ENCODE measurements around a stretch of chr20.

DNA sequence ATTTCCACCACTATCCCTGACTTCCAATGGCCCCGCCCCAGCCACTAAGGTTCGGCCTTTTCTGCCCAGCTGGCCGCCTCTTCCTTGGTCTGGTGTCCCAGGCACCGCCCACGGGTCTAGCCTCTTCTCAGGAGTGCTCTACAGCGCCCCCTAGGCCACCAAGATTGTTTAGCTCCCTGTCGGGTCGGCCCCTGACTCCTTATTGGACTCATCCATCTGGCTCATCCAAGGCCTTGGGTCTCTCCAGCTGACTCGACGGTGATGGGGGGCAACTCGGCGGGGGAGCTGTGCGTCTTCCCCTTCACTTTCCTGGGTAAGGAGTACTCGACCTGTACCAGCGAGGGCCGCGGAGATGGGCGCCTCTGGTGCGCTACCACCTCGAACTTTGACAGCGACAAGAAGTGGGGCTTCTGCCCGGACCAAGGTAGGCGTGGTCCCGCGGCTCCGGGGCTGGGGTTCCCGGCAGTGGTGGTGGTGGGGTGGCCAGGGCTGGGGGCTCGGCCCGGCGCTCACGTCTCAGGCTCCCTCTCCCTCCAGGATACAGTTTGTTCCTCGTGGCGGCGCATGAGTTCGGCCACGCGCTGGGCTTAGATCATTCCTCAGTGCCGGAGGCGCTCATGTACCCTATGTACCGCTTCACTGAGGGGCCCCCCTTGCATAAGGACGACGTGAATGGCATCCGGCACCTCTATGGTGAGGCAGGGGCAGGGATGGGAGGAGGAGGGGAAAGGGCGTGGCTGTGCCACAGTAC lies 3.4 kb downstream of the MMP9 start:
- PRO-cap = no peak

DNA sequence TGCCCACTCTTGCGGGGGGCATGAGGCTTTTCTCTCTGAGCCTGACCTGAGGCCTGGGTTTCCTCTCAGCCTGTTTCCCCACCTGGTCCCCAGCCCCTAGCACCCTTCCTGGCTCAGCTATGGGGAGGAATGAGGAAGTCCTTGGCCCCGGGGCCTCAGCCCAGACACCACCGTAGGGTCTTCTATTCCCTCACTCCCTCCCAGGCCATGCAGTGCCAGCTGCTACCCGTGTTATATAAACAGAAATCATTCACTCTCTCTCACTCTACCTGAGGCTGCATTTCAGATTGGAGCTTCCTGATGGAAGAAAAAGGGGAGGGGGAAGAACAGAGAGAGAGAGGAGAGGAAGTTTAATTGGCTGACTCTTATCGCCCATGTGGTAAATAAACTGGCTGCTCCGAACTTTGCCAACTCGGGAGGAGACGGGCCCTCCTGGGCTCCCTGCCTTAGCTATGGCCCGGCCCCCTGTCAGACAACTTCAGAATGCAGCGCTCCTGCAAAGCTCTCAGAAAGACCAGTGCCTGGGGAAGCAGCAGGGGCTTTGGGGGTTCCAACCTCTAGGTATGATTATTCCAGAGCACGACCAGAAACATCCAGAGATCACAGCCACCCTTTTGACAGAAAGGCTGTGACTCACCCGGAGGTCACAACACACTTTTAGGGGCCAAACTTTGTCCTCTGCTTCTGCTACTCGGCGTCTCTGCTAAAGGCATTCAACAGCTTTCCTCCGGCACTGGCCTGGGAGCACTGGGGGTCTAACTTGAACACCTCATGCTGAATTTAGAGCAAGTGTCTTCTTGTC lies 2.7 kb downstream of the CDH22 start:
- PRO-cap = no peak

- PRO-cap = no peak
Measured at GRCh38 chr20:46355529-46356428, 8.4 kb downstream of the SLC35C2 start.

DNA sequence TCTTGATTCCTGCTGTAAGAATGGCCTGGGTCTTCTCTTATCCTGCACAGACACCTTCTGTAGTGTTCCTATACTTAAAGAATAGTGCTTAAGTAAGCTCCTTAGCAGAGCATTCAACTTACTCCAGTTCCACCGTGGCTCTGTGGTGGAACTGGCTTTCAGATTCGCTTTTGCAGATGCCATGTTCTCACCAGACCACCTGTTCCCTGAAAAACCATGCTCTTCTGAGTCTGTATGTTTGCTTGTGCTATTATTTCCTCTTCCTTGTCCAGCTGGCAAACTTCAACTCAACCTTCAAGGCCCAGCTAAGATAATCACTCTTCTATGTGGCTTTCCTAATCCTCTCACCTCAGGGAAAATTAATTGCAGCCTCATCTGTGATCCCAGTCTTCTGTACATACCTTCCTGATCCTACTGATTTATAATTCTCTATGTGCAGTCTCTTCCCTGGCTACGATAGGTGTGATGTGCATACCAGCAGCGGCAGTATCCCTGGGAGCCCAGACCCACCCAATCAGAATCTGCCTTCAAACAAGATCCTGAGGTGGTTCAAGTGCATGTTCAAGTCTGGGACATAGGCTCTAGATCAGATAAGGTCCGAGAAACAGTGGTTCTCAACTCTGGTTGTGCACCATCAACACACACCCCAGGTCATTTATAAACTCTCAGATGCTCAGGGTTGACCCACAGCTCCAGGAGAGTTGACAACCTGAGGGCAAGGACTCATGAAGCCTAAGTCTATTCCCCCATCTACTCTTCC lies 4.7 kb downstream of the ELMO2 start:
- PRO-cap = no peak

DNA sequence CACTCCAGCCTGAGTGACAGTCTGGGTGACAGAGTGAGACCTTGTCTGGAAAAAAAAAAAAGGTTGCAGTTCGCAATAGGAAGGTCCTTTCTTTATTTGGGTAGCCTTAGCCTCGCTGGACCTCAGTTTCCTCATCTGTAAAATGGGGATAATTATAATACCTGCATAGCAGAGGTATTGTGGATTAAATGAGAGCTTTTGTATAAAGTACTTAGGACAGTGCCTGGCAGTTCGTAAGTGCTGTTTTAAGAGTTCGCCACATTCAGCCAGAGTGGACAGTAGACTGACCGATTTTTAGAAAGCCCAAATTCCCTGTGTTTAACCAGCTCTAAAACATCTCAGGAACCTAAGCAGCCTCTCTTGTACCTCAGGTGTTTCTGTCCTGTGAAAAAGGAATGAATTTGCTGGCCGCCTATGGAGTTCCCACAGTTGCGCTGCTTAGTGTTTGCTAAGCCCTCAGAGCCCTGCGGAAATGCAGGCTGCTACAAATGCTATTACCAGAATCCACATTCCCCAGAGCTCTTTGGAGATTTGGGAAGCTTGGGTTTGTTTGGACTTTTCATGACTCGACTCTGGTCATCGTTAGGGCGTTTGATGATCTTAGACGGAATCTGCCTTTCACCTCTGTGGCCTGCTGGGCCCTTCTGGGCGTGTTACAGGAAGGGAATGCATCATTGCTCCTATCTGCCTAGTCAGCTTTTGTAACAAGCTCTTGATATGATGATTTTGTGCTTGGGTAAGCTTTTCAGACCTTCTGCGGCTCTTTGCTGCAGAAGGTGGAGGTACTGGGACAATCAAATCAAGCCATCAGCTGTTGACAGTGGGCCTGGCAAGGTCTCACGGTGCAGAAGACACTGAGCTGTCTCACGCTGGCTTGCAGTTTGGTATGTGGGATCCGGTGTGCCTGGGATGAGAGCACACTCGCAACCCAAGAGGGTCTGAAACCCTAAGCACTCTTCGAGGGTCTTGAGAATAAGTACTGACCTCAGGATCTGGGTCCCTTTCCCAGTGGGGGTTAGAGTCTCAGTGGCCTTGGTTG lies 50.7 kb downstream of the EYA2 start:
- PRO-cap = no peak

DNA sequence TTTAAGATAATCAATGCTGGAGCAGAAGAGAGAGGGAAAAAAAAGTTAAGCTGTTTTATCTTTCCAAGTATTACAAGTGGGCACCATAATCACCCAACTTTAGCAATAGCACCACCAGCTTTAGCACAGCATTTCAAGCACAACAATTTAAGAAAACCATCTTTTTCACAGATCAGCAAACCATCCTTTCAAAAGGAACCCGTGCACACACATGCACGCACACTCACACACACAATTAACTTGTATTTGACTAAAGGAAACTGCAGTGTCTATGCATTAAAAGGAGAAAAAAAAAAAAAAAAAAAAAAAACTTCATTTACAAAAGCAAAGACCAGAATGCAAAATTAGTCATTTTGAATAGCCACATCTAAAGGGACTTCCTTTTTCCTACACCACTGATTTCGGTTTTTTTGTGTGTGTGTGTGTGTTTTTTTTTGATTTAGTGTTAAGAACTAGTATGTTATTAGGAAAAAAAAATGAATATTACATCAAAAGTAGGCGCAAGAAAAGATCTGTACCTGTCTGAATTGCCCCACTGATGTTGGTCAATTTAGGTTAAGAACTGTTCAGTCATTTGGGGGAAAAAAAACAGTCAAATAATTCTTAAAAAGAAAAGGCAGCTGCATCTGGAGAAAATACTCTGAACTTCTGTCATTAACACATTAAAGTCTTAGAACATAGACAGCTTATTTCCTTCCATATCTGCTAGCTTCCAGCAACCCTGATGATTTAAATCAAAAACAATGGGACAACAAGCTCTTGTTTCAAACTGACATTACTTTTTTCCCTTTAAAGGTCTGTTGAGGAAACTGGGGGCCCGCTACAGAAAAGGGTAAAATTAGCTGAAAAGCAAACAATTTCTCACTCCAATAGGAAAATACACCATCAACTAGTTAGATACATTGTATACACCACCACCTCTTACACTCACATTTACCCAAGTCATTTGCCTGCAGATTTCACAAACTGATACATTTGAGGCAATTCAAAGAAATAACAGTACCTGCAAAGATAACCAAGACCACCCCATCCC lies 6.1 kb downstream of the ZMYND8 start:
- PRO-cap = no peak

GRCh38 chr20:47354711-47355583 lies 1.6 kb downstream of the ZMYND8 start:
- PRO-cap = no peak

GRCh38 chr20:47452870-47453845 lies 48.5 kb upstream of the NCOA3 start:
- PRO-cap = no peak

DNA sequence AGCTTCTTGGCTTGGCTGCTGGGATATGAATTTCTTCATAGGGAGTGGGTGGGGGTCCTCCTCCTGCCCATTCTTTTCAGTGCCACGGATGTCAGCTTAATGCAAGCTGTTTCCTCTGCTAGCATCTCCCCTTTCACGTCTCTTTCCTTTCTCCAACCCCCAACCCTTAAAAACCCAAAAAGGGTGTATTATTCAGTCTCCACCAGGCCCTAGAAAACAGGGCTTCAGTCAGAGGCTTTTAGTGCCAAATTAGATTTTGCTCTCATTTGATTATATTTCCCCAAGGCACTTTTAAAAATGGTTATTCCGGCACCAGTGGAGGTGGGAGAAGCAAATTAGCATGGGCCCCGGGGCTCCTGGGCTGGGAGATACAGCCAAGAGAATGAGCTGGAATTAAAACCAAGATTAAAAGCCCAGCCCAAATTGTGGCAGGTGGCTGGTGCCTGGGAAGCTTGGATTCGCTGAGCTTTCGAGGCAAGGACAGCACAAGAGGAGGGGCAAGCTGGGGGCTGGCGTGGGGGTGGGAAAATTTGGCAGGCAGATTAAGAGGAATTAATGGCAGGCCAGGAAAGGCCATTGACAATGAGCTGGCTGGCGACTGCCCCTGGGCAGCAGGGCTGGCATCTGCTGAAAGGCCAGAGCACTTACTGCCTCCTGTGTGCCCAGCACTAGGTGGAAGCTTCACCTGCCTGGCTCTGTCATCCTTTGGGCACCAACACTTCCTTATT lies 76.4 kb downstream of the SULF2 start:
- PRO-cap = no peak

GRCh38 chr20:47766073-47766549 lies 19.2 kb downstream of the SULF2 start:
- PRO-cap = no peak

DNA sequence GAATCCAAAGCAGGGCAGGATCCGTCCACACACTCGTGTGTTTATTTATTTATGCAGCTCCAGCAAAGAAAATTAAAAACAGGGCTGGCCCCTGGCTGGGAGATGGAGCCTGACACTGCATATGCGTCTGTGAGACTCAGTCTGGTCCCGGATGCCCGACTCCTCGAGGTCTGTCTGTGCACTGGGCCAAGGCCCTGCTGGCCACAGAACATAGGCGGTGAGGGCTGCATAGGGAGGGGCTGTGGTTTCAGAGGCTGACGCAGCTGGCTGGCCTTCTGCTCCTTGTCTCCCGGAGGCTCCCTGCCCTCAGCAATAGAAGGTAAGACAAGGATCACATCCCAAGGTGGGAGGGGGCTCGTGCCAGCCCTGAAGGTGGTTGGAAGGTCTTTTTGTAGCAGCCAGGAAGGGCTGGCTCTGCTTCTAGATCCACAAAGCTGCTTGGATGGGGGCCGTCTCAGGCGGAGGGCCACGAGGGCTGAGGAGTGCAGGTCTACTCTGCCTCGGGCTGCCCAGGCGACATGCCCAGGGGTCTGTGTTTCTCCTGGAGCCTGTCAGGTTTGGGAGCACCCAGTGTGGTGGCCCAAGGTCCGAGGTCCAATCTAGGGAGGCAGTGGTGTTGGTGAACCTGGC lies 239.8 kb upstream of the SULF2 start:
- PRO-cap = no peak

DNA sequence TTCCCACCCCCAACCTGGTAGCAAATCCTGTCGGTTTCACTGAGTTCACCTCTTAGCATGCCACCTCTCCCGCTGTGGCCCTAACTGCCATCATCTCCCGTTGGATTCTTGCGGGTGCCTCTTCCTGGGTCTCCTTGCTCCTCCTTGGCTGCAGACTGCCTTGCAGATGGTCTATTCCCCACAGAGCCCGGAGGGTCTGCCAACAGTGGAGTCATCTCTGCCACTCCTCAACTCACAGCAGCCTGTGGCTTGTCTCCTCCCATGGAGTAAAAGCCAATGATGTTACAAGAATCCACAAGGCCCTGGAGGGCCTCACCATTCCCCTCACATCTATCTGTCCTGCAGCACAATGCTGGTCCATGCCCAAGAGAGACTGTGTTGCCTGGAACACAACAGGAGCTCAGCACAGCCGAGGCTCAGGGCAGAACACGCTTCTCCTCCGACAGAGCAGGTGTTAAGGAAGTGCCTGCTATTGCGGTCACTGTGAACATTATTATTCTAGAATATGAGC lies 241.8 kb upstream of the SULF2 start:
- PRO-cap = no peak

- PRO-cap = no peak
Measured at GRCh38 chr20:48192237-48192644, 407.0 kb upstream of the SULF2 start.

DNA sequence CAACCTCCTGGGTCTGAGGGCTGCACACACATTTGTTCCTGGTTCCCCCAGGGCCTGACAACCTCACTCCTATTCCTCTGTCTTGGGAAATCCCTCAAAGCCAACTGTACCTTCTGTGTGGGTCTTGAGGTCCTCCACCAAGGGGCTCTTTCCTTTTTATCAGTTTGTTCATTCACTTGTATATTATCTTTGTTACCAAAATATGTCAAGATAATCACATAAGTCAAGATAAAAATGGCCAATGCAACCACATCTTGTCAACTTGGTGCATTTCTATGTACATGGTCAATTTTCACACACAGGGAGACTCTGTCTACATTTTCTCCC lies 419.4 kb downstream of the PREX1 start:
- PRO-cap = no peak

- PRO-cap = no peak
Measured at GRCh38 chr20:48538422-48538847, 289.4 kb downstream of the PREX1 start.

DNA sequence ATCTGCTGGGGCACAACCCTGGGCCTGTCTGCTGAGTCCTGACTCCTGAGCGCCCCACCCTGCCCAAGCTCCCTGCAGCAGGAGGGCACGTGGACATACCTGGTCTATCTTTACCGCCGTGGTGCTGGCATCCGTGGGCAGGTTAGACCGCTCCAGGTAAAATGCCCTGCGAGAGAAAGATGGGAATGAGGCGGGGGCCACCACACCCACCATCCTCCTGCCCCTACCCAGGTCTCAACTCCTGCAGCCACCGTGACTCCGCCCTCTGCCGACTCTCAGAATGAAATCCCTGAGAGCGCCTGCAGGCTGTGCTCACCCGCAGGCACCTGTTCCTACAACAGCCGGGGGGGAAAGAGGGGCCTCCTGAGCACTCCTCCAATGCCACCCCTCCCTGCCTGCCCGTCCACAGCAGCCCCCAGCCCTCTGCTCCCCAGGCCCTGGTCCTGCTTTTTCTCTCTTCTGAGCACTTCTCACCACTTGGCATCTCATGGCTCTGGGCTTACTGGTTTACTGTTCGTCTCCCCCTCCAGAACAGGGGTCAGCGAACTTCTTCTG lies 197.1 kb downstream of the PREX1 start:
- PRO-cap = no peak

DNA sequence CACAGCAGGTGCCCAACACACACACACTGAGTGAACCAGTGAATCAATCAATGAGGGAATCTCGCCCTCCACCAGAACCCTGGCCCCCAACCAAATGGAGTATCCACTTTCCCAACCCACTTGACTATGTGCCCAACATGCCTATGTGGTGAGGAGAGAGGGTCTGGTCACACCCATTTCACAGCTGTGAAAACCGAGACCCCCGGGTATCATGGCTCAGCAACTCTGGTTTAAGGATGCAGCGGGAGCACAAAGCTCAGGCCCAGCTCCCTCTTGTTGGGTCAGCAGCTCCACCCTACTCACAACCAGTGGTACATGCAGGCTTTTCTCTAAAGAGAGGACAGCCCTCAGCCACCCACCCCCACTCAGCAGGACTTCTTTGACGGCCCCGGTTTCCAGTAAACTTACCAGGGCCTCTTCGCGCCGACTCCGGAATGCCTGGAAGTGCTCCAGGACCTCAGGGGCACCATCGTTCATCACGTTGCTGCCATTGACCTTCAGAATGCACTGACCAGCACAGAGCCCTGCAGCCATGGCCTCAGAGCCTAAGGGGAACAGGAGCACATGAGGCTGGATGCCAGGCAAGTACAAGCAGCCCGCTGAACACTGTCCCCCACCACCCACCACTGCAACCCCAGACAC lies 174.7 kb downstream of the PREX1 start:
- PRO-cap = no peak

- PRO-cap = no peak
Measured at GRCh38 chr20:48668915-48669230, 158.9 kb downstream of the PREX1 start.

GRCh38 chr20:48682355-48683180 lies 145.2 kb downstream of the PREX1 start:
- PRO-cap = bidirectional peak, plus-strand start at chr20:48683000, minus-strand start at chr20:48682789

DNA sequence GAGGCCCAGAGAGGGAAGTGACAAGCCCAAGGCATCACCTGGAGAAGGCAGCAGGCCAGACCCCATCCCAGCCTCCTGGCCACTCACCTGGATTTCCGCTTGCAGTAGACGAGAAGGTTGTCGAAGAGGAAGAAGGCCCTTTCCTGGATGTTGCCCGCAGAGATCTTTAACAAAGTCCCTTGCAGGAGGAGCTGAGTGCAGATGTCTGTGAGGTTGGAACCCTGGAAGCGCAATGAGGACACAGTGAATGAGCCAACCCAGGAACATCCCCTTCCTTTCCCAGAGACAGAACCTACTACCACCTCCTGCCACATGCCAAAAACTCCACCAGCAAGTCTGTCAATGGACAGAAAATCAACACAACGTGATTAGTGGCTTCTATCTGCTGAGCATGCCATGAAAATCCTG lies 127.1 kb downstream of the PREX1 start:
- PRO-cap = no peak